Neural progenitor cell (in vitro differentiated cells): ENCODE data around the genes CNNM3 and FAHD2B.

DNA sequence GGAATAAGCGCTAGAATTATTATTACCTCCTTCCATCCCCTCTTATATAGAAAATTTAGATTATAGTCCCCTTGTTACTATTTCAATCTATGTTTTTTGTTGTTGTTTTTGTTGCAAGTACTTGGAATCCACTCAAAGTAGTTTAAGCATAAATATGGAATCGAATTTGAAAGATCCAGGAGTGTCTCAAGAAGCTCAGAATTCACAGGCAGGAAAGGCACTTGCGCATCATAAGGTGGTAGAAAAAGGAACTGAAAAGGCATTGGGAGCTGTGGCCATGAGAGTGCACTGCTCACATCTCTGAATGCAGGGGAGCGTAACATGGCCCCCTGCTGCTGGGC lies 25.1 kb upstream of the STARD7 start:
- RAMPAGE, long total RNA, result no peak

- RAMPAGE, long total RNA, result no peak
Measured at GRCh38 chr2:96251524-96252294, 14.1 kb downstream of the TMEM127 start.

DNA sequence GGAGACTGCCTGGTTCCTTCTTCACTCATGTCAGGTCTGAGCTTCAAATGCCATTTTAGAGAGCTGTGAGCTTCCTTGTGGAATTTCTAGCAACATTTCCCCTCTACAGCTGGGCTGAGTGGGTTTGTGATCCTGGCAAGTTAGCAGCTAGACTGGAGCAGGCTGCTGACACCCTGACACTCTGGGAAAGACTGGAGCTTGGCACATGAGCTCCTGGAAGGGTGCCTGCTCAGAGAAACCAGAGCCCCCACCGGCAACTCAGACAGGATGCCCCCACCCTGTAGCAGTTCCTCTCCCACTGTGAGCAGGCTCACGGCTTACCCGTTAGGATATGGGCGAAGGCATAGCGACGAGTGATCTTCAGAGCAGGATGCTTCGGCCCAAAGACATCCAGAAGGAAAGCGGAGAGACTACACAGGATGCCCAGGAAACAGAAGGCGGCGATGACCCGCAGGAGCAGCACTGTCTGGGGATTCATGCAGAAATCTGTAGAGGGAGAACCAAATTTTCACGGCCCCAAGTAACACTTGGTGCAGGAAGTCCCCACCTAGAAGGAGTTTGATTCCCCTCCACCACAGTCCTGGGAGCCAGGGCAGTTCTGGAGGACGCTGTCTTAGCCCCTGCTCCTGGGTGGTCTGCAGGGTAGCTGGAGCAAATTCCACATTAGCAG lies 11.2 kb downstream of the TMEM127 start:
- RAMPAGE, long total RNA, result no peak

- RAMPAGE, long total RNA, result no peak
Measured at GRCh38 chr2:96258550-96259185, 7.1 kb downstream of the TMEM127 start.

DNA sequence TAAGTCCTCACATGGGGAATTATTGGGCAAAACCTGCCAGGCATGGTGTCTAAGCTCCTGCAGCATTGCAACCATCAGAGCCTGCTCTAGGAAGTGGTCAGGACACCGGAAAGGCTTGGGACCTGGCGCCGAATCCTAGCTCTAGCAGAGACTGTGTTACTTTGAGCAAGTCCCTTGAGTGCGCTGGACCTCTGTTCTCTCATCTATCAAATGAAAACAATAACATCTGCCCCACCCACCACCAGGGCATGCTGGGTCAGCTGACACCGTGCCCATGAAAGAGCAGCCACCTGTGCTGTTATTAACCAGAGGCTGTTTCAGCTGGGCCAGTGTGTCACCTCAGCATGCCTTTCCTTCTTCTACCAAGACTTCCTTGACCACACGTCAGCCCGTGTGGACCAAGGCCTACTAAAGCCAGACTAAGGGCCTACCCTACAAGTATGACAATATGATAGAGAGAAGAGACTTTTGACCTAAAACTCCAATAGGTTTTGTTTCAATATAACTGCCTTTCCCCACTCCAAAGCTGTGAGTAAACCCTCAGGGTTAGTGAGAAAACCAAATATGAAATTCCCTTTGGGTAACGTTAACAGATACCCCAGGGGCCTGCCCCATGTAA lies 6.1 kb downstream of the TMEM127 start:
- RAMPAGE, long total RNA, result no peak

GRCh38 chr2:96636575-96637723 lies 1.2 kb downstream of the KANSL3 start:
- RAMPAGE, long total RNA, result no peak

DNA sequence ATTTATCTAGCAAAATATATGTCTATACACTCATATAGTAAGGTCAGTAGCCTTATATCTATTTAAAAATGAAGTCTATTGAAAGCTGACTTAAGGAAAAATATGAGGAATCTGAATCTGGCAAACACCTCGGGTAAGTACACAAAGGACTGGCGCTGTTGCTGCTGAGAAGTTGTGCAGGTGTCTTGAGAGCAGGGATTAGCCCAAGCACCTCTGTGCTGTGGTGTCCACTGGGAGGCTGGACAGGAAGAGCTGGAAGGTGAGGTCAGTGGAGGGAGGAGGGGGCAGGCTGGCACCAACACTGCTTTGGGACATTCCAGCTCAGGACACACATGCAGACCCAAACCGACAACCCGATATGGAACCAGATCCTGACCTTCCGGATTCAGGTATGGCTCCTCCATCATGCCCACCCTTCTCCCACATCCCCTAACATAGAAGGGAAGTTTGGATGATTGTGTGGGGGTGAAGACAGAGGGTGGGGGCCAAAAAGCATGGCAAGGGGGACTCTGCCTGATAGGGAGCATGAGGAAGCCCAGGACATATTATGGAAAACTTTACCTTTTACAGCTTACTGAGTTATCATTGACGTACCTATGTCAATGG lies 20.7 kb downstream of the FER1L5 start:
- RAMPAGE, long total RNA, result no peak

- RAMPAGE, long total RNA, result no peak
Measured at GRCh38 chr2:96761344-96761655, 598 bp downstream of the CNNM4 start.

- RAMPAGE, long total RNA, result no peak
Measured at GRCh38 chr2:96761656-96762332, 1.1 kb downstream of the CNNM4 start.

- RAMPAGE, long total RNA, result no peak
Measured at GRCh38 chr2:96816197-96816993, at the start of gene CNNM3. Gene CNNM3 (plus strand): TSS chr2:96816268.

- RAMPAGE, long total RNA, result no peak
Measured at GRCh38 chr2:96842299-96843251, 1.2 kb downstream of the ANKRD23 start.

DNA sequence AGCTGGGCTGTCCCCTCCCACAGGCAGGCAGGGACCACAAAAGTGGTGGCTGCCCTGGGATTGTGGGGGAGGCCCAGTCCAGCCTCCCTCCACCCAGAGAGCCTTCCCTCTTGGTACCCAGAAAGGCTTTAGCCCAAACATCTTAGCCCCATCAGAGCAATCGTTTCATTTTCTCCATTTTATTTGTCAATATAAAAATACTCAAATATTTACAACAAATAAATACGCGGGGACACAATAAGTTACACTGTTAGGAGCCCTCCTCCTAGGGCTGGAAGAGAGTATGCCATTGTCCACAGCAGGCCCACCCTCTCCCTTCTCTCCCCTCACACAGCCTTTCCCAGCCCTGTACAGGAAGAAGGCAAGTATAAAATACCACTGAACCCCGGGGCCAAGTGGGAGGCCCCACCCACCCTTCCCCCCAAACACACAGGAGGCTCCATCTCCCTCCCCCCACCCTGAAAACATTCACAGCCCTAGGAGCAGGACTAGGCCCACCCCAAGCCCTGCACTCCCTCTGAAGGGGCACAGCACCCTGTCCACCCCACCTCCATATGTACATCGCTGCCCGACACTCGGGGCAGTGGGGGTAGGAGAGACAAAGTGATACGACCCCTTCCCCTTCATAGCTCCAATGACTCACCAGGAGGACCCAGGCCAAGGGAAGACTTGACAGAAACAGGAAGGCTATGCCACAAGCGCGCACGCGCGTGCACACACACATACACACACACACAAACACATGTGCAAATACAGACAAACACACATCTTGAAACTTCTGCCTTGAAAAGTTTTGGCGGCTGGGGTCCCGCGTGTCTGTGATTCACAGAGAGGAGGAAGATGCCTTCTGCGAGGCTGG lies 2.0 kb upstream of the ANKRD39 start:
- RAMPAGE, long total RNA, result no peak

DNA sequence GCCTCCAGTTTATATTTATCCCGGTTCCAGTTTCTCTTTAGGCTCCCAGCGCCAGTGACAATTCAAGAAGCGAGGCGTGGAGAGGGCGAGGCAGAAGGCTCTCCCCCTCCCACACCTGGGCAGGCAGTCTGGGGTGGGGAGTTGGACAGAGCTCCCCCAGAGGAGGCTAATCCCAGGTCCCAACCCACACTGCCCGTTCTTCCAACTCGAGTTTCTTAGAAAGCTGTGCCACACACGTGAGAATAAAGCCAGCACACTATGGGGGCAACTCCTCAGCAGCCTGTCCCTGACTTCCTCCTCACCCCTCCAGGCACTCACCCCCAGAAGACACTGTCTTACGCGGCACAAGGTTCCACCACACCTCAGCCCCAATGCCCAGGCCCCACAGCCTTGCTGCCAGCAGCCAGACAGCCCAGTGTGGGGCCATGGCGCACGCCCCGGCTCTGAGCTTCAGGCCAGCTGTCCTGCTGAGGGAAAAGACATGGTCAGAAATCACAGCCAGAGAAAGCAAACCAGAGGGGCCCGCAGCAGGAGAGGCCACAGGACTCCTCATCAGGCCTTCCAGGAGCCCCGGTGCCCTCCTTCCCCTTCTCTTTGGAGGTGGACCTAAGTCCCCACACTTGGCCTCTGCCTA lies 2.3 kb downstream of the SEMA4C start:
- RAMPAGE, long total RNA, result no peak

DNA sequence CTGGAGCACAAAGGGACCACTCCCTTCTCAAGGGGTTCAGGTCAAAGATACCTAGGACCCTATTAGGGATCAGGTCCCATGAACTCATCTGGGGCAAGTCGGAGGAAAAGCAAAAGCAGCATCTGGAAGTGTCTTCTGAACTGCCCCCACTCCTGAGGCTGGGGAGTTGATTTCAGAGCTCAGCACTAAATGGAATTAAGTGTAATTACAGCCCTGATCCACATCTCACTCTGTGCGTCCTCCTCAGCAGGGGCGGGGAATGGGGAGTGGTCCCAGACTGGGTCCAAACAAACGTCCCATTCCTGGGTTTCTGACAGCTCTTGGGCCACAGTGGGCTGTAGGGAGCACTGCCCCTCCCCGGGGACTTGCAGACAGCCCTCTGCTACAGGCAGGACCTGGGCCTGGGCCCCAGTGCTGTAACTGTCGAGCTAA lies 5.5 kb upstream of the SEMA4C start:
- RAMPAGE, long total RNA, result no peak

DNA sequence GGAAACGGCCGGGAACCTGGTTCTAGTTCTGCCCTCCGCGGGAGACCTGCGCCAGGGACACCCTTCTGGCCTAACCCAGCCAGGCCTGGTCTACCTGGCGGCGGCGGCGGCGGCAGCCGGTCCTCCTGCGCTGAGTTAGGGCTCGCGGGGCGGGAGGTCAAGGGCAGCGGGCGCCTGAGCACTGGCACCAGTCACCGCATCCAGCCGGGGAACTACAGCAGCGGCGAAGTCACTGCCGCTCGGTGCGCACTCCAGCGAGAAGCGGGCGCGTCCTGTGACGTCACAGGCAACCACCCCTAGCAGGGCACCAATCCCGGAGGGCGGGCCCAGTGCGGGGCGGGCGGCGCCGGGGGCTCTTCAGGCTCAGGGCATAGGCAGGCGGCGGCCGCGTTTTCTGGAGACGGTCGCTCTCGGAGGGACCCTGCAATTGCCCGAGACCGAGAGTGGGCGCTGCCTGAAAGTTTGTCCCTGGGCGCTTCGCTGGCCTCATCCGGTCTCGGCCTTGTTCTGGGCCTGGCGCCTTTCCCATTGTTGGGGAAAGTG lies at the start of gene FAHD2B:
Gene FAHD2B, minus strand, starts transcription at position 276 of the 543 bp plus-strand sequence.
- RAMPAGE, long total RNA, result no peak

DNA sequence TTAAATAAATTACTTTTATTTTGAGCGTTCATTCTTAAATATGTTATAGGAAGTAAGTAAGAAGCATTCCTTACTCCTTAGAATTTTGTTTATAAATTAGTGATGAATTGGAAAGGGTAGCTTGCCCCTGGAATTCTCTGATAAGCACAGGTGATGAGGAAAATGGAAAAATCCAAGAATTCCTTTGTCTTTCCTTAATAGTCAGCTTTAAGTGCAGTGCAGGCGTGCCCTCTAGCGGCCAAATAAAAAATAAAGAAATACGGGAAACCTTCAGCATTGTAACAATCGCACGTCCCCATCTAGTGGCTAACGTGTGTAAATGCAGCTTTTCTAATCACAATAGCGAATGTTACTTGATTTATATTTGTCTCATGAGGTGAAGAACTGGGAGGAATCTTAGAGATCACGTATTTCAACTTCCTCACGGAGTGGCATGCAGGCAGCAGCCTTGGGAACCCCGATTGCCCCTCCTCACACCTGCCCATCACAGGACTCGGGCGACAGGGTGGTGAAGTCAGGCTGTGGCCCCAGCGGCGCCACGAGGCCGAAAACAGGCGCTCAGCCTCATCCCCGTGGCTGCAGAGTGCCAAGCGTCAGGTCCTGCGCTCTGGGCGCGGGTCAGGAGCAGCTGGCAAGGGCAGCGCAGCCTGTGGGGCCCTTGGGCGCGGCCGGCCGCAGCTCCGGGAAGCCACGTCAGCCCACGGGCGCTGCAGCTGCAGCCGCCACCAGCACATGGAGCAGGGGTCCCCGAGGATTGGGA lies 571 bp upstream of the ANKRD36 start:
- RAMPAGE, long total RNA, result no peak

GRCh38 chr2:97202027-97202744 lies 89.2 kb downstream of the ANKRD36 start:
- RAMPAGE, long total RNA, result no peak

DNA sequence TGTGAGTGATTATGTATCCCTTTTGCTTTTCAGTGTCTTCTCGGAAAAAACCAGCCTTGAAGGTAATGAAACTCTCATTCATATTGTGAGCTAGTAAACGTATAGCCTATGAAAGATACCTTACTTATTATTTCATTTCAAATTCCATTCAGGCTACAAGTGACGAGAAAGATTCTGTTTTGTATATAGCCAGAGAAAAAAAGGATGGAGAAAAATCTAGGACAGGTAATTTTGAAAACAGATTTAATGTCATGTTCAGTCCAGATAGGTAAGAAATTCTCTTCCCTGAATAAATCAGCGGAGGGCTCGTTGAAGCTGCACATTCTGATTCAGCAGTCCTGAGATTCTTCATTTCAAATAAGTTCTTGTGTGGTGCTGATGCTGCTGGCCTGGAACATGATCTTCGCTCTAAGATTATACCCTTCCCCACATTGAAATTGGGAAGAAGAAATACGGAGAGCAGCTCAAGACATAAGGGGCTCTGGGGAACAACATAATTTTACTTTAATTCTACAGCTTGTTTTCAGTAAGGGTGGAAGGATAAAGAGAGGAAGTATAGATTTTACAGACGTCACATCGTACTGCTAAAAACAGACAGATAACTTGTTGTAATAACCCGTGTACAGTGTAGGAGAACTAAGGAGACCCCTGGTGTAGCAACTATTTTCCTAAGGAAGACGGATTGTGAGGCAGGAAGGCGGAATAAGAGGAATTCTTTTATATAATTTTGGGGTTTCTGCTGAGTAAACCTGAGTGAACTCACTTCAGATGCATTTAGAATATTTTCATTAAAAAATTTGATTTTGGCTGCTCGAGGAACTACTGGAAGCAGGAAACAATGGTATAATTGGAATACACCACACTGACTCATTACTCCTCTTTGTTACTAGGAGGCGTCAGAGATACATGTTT lies 97.0 kb downstream of the ANKRD36 start:
- RAMPAGE, long total RNA, result no peak

DNA sequence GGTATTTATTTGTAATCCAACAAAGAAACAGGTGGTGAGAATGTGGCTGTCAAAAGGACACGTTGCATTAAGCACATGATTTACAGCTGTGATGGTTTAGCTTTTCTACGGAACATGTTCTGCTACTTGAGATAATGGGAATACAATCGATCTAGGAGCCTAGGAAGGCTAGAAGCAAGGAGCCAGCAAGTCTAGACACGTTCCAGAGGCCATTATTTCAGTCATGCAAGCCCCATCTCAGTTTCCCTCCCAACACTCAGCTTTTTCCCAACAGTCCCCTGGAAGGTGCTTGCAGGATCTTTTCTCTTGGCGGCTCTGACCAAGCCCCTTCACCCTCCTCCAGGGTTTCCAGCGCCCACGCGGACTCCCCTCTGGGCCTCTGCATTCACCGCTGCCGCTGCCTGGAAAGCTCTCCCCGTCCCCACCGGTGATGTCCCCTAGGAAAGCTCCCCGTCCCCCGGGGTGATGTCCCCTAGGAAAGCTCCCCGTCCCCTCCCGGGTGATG lies 27.7 kb downstream of the ZAP70 start:
- RAMPAGE, long total RNA, result no peak

DNA sequence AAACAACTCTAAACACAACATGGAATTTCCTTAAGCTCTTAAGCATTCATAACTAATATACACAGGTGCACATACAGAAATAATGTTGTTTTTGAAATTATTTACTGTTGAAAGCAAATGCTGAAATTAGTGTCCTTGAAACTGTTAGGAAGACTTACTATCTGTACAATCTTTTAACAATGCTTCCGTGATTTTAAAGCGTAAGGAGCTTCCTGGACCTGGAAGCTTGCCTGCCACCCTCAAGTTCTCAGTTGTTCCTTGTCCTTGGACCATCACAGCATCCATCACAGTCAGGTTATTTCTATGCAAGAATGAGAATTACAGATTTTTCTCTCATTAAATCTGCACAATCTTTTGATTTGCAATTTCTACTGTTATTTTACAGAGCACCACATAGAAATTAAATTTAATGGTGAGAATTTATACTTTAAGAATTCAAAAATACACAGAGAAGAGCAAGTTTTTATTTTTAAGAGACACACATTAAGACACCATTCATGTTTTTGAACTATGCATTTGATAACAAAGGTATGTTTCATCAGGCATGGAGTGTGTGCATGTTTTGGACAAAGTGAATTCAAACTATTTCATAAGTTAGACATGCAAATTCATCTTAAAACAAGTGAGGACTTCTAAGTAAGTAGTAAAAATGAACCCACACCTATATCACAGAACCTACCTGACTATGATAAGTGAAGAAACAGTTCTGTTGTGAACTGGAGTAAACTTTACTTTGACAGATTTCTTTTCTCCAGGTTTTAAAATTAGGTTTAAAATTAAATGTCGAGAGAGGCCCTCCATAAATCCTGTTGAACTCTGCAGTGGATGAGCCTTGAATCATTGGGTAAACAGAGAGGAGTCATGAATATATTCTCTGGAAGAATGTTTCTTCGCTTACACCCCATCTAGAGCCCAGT lies 83.6 kb downstream of the ZAP70 start:
- RAMPAGE, long total RNA, result no peak